Epithelial cell of prostate (primary cell): ENCODE data around the gene ZMIZ1.

- RRBS = no CpG with 5 or more reads among the region's 9 CpGs
These were observed 170.2 kb downstream of the KCNMA1 start for GRCh38 chr10:77467212-77467950.

DNA sequence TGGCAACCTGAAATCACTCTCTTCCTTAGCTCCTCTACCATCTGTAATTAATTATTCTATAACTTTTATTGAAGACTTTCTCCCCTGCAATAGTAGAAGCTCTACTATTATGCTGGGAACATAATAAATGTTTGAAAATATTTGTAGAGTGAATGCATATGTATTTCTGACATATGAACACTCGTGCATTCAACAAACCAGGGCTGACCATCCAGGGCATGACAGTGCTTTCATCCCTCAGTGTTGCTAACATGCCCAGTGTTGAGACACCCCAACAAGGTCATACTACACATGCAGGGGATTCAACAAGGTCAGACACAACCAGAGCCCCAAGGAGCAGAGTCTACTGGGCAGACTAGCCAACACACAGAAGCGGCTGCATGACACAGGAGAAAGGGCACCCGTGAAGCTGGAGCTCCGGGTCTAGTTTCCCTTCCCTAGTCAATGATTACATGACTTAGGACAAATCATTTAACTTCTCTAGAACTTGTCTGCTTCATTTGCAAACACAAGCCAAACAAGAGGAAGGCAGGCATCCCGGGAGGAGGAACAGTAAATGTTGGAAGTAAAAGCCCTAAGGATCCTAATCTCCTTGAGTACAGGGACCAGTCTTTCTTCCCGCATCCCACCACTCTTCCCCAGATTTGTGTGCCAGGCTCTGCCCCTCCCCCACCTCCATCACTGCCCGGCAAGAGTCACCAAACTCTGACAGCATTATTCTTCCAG lies 104.5 kb downstream of the KCNMA1 start:
- RRBS = 44% methylated on average over 1 of the region's 7 CpGs

GRCh38 chr10:77552101-77552636 lies 85.4 kb downstream of the KCNMA1 start:
- RRBS = no CpG with 5 or more reads among the region's 2 CpGs

GRCh38 chr10:77599526-77600093 lies 38.0 kb downstream of the KCNMA1 start:
- RRBS = no CpG with 5 or more reads among the region's 7 CpGs

DNA sequence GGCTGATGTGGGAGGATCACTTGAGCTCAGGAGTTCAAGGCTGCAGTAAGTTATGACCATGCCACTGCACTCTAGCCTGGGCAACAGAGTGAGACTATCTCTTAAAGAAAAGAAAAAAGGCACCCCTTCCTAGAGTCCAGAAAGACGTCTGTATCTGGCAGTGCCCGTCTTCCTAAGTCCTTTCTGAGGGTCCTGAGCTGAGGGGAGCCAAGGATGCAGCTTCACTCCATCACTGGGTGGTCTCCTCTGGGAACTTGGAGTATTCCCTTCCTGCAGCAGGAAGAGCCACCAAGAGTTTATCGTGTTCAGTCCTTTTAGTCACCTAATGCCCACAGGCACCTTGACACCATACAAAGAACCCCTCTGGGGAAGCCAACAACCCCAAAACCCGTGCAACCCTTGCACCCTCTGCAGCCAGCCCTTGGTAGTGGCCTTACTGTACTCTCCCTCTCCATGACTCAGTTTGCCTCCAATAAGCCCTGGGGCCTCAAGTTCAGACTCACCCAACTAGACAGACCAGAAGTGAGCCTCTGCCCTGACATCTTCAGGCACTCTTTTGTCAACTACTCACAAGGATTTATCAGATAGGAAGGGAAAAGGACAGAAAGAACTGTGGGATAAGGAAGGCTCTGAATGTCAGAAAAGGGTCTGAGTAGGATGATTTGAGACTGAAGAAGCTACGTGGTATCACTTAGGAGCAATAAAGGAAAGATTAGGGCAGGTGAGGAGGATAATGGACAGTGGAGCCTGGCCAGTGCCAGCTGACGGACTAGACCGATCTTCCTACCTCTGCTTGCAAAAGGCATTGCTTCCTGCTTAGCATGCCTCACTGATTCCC lies 30.9 kb downstream of the KCNMA1 start:
- RRBS = no CpG with 5 or more reads among the region's 7 CpGs

- RRBS = no CpG with 5 or more reads among the region's 11 CpGs
These were observed 138.1 kb downstream of the DLG5 start for GRCh38 chr10:77788433-77788957.

DNA sequence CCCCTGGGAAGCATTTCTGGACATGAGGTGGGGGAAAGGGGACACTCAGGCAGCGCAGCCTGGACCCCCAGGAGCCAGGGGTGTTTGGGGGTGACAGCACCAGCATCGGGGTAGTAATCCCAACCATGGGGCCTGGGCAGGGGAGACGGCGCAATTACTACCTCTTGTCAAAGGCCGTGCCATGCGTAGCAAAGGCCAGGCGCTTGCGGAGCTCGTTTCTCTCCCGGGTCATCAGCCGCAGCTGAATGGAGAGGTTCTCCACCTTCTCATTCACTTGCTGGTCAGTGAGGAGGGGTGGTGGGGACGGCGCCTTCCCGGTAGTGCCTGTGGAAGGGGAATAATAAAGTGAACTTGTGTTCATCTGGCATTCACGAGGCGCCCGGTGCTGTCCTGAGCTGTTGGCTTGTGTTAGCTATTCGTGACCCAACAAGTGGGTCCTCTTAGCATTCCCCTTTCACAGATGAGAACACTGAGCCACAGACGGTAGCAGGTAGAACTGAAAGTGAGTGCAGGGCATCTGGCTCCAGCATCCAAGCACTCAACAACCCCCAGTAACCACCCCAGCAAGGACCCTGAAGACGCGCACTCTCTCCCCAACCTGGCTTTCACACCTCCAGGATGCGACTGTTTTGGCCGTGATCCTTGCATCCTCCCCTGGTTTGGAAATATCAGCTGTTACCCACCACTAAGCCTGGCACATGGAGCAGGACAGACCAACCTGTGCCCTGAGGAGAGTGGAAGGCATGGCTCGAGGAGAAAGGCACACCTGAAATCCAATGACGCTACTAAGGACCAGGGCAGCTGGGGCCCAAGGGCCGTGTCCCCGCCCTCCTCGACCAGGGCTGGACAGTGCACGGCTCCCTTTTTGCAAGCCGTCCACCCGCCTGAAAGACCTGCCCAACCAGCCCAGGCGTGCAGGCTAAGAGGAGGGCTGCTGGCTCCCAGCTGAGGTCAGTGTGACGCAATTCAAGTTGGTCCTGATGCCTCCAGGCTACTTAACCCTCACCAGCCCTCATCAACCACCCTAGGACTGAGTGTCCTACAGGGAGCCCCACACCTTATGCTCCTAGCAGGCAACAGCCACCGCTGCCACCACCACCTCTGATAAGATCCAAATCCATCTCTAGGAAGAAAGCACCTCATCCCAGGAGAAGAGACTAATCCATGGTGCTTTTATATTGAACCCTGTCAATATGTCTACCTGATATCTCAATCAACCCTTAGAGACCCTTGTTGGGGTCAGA lies 69.6 kb downstream of the DLG5 start:
- RRBS = no CpG with 5 or more reads among the region's 34 CpGs

GRCh38 chr10:77898472-77898989 lies 28.0 kb downstream of the DLG5 start:
- RRBS = no CpG with 5 or more reads among the region's 15 CpGs

DNA sequence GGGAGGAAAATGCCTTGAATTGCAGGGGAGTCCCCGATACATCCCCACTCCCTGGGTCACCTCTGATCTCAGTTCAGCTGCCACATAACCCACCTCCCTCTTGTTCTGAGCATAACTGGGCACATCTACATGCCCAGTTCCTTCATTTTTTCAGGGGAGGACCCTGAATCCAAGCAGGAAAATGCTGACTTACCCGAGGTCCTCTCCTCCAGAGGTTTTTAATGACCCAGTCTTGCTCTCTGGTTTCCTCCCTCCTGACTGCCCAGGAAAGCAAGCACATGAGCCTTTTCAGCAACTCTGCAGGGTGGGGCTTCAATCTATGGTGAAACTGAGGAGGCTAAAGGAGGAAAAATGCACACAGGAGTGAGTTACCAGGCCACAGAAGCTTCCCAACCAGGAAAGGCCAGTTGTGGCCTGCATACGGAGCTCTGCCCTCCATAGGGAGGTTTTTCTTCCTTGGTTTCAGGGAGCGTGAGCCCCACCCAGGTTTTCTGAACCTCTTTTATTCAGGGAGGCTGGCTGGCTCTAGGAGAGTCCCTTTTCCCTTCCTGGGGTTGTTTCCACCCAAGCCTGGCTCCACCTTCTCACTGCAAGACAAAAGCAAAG lies 14.0 kb upstream of the DLG5 start:
- RRBS = no CpG with 5 or more reads among the region's 4 CpGs

- RRBS = 89% methylated on average over 4 of the region's 25 CpGs
These were observed 143.1 kb downstream of the RPS24 start for GRCh38 chr10:78176439-78177428.

DNA sequence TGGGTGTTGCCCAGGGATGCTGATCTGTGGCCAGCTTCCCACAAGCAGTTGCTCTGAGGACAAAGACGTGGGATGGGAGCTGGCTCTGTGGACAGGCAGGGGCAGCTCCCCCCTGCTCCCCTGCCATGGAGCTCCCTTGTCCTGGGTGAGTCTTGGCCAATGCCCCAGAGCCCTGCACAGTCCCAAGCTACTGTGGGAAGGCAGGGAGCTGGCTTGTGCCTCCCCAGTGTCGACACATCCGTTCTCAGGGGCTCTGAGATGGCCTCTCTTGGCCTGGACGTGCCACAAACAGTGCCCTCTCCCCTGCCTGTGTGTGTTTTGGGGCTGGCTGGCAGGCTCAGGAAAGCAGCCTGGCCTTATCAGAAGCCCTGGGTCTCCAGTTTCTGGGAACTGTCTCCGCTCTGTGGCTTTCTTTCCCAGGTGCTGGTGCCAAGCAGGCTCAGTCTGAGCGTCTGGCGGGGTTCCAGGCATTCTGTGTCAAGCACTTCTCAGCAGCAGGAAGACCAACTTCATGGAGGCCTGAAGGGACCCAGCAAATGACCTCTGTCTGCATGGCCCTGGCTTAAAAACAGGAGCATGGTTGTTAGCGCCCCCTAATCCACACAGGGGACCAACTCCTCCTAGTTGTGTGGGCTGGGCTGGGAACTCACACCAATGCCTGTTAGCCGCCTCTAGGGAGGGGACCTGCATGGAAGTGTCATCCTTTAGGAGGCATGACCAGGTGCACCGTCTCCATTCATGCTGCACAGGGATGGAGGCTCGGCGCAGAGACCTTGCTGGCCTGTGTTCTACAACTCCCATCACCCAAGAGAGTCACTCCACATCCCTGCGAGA lies 375.2 kb downstream of the RPS24 start:
- RRBS = no CpG with 5 or more reads among the region's 13 CpGs

DNA sequence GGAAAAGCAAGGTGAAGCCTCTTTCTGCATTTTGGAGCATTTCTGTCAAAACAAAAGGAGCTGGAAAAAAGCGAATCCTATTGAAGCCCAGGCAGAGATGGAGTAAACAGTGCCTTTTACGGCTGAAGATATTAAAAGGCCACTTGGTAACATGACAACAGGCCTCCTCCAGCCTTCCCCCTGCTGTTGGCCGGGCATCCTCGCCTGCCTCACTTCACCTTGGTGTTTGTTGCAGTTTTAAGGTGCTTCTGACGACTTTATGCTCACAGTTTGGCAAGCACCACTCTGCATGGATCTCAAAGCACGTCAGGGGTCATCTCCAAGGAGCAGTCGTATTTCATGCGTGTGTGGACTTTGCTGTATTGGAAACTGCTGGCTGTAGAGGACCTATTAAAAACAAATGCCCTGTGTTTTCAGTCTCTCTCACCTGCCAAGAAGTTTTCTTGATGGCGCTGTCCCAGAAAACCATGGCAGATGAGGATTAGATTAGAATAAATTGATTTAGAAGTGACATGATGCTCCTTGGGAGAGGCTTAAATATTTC lies 483.1 kb downstream of the RPS24 start:
- RRBS = no CpG with 5 or more reads among the region's 9 CpGs

DNA sequence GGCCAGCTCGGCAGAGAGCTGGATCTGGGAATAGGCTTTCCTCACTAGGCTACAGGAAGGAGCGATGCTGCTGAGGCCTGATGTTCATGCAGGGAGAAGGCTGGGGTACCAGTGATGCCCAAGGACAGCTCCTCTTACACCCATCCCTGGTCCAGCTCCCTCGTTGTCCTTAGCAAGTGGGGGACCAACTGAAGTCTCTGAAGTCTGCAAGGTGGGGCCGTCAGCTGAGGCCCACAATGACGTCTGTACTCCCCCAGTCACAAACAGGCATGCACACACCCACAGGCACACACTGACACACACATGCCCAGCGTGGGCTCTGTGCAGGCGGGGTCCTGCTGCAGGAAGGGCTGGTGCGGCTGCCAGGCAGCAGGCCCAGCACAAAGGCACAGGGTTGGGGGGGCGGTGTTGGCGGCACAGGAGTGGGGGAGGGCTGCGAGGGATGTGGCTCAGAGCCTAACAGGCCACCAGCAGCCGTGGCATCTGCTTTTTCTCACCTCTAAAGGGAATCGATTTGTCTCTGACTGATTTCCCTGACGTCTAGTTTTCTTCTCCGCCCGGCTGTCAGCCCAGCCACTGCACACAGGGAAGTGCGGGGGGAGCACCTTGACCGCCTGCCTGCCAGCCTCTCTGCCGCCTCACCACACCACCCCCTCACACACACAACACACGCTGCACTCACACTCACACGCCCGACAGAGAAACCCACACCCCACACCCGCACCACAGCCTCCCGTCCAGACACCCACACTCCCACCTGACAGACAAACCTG lies 43.6 kb upstream of the ZMIZ1 start:
- RRBS = no CpG with 5 or more reads among the region's 24 CpGs

DNA sequence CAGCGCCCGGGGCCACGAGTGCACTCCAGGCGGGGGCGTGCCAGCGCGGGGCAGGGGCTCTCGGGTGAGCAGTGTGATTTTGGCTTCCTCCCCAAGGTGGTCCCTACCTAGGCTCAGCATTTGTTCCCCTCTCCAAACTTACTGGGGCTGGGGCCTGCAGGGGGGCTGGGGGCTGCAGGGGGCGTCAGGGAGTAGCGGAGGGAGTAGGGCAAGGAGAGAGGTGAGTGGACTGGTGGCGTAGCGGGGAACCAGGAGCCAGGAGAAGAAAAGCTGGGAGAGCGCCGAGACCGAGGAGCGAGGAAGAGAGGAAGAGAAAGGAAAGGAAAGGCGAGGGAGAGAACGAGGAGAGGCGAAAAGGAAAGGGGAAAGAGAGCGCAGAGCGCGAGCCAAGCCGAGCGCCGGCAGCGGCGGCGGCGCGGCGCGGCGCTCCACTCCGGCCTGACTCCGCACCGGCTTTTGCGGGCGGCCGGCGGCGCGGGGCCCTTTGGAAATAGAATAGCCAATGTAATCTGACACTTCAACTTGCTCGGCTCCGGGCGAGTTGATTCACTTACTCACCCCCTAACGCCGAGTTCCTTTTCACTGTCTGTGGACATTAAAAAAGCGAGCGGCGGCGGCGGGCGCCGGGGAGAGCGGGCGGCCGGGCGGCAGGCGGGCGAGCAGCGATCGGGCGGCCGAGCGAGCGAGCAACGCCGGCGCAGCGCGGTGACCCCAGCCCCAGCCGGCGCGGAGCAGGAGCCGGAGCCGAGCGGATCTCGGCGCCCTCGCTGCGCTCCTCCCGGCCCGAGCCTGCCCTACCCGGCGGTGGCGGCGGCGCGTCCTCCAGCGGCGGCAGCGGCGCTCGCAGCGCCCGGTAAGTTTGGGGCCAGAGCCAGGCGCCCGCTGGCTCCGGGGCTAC lies at the start of gene ZMIZ1:
Gene ZMIZ1 (plus strand): TSS at position 549 of the 898 bp plus-strand sequence.
- RRBS = under 1% methylated on average over 63 of the region's 99 CpGs

GRCh38 chr10:79082372-79083629 lies 14.0 kb downstream of the ZMIZ1 start:
- RRBS = no CpG with 5 or more reads among the region's 10 CpGs

DNA sequence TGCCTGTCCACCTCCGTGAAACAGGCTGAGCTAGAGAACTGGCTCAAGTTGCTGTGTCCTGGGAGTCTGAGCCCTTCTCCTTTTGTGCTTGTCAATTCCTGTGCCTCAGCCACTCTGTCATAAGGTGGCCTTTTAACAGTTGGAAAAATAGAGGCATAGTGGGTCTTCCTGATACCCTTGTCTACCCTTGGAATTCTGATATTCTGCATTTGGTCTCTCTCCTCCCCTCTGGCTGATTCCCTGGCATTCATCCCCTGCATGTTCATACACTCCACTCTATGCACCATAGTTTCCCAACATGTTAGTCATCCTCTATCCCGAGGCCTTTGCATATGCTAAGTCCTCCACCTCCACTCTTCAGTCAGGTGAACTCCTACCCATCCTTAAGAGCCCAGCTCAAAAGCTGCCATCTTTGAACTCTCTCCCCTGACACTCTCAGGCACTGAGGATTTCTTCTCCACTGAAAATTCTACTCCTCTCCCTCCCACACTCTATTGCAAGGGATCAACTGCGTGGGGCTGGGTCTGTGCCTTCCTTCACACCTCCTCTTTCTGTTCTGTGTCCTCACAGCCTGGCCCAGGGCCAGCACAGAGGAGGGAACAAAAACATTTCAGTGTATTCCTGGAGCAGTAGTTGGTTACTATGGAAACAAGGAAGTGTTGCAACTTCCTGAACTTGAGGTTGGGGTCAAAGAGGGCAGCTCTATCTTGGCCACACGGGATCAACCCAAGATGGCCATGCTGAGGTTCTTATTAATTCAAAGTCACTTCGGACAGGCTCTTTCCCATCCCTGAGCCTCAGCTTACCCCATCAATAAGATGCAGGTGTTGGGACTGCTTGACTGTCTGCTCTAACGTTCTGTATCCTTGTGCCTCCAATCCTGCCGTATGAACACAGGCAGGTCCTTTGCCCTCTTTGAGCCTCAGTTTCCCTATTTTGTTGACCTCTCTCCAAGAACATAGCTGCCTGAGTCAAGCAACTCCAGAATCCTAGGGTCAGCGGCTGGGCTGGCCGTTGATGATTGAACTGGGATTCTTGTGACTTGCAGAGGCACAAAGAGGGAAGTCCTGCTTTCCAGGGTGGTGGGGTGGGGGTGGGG lies 15.4 kb downstream of the ZMIZ1 start:
- RRBS = no CpG with 5 or more reads among the region's 9 CpGs

DNA sequence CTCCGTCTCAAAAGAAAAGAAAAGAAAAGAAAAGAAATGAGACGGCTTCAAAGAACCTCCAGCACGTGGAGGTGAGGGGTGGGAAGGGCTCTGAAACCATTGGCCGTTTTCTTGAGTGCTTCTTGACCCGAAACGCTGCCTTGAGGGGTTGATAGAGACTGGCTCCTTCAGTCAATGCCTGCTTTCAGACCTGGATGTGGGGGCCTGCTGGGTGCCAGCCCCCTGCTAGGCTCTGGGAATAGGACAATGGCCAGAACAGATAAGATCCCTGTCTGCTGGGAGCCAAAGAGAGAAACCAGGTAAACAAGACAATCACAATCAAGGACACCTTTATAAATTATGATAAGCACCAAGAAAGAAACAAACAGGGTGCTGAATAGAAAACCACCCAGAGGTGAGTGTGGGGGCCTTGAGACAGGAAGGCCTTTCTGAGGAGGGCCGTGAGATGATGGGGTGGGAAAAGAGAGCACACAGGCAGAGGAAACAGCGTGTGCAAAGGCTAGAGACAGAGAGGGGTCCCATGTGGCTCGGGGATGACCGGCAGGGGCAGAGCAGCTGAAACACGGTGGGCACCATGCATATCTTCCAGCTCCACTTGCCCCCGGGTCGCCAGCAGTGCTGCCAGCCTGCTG lies 27.9 kb downstream of the ZMIZ1 start:
- RRBS = 31% methylated on average over 3 of the region's 13 CpGs

GRCh38 chr10:79097756-79098156 lies 29.0 kb downstream of the ZMIZ1 start:
- RRBS = no CpG with 5 or more reads among the region's 3 CpGs

DNA sequence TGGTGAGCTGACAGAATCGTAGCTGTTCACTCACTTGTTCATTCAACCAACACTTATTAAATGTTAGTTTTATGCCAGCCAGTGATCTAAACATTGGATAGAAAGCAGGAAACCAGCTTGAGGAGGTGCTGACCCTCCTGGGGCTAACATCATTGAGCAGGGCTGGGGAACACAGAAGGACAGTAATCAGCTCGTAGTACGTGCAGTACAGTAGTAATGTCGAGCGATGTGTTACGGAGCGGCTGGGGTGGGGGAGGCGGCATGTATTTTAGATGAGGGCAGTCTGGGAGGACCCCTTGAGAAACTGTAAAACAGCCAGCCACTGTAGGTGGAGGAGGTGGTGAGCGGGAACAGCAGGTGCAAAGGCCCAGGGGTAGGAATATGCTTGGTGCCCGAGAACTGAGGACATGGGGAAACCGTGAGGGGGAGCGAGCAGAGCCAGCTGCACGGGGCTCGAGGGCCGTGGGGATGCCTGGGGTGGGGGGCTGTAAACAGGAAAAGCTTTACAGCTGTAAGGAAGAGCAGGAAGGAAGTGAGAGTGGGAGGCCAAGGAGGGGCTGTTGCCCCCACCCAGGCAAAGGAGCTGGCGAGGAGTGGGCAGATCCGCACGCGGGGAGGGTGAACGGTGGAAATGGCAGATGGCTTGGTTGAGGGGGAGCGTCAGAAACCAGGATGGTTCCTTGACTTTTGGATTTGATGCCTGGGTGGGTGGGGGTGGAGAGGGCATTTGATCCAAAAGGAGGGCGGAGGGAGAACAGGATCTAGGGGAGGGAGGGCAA lies 34.2 kb downstream of the ZMIZ1 start:
- RRBS = no CpG with 5 or more reads among the region's 22 CpGs